Choroid plexus epithelial cell (primary cell): ENCODE measurements around a stretch of chr12.

GRCh38 chr12:75087385-75087866 is 122.2 kb downstream of the KCNC2 start:
- RRBS = no CpG with 5 or more reads among the region's 3 CpGs

DNA sequence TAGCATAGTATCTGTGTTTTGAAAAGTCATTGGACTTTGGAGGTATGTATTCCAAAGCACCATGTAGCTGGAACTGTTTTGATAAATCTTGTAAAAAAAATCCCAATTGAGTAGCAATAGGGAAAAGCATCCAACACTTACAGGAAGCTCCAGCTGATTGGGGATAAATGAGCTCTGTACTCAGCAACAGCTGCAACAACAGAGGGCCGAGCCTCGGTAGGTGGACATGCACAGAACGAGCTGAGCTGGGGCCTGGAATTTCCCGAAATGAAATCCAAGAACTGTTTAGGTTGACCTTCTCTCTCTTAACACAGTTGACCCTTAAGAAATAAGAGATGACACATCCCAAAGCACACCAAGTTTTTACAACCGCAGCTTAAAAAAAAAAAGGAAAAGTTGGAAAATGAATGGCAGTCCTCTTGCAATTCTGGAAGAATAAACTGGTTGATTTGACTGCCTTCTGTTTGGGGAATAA is 194.6 kb upstream of the KRR1 start:
- RRBS = no CpG with 5 or more reads among the region's 5 CpGs

- RRBS = no CpG with 5 or more reads among the region's 3 CpGs
These were observed 268.2 kb upstream of the KRR1 start for GRCh38 chr12:75779642-75780000.

GRCh38 chr12:75982024-75982748 is 102.3 kb downstream of the NAP1L1 start:
- RRBS = no CpG with 5 or more reads among the region's 11 CpGs

GRCh38 chr12:76085575-76085829 is 1.0 kb upstream of the NAP1L1 start:
- RRBS = no CpG with 5 or more reads among the region's 5 CpGs

DNA sequence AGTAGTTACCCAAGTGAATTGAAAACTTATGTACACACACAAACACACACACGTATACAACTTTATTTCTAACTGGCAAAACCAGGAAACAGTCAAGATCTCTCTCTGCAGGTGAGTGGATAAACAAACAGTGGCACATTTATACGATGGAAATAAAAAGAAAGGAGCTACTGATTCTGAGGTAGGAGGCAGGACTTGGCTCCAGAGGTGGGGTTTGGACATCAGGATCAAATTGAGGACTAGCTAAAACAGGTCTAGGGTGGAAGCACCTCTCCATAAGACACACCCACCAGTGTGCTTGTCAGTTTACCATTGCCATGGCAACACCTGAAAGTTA is 7.7 kb upstream of the NAP1L1 start:
- RRBS = no CpG with 5 or more reads among the region's 2 CpGs

- RRBS = no CpG with 5 or more reads among the region's 5 CpGs
These were observed 7.4 kb downstream of the BBS10 start for GRCh38 chr12:76340786-76341213.

GRCh38 chr12:76514113-76514489 is 45.5 kb downstream of the OSBPL8 start:
- RRBS = no CpG with 5 or more reads among the region's 9 CpGs

- RRBS = no CpG with 5 or more reads among the region's 5 CpGs
These were observed 8.0 kb downstream of the OSBPL8 start for GRCh38 chr12:76551404-76552126.

- RRBS = no CpG with 5 or more reads among the region's 1 CpG
These were observed 18.4 kb downstream of the ZDHHC17 start for GRCh38 chr12:76782229-76782797.

GRCh38 chr12:76915895-76916179 is 37.0 kb upstream of the CSRP2 start:
- RRBS = no CpG with 5 or more reads among the region's 4 CpGs

DNA sequence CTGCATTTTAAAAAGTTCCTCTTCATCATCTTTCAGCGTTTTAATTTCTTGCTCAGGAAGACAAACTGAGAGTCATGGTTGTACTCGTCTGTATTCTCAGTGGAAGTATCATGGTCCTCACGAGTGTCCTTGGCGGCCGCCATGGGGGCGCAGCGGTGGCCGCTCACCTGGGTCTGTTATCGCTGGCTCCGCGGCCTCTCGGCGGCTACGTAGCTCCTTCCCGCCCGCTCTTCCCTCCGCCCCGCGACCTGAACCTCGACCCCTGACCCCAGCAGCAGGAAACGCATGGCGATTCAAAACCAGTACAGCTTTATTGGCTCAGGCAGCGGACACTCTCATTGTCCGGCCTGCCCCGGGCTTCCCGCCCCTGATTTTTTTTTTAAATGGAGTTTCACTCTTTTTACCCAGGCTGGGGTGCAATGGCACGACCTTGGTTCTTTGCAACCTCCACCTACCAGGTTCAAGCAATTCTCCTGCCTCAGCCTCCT is 80.8 kb downstream of the E2F7 start:
- RRBS = no CpG with 5 or more reads among the region's 27 CpGs

DNA sequence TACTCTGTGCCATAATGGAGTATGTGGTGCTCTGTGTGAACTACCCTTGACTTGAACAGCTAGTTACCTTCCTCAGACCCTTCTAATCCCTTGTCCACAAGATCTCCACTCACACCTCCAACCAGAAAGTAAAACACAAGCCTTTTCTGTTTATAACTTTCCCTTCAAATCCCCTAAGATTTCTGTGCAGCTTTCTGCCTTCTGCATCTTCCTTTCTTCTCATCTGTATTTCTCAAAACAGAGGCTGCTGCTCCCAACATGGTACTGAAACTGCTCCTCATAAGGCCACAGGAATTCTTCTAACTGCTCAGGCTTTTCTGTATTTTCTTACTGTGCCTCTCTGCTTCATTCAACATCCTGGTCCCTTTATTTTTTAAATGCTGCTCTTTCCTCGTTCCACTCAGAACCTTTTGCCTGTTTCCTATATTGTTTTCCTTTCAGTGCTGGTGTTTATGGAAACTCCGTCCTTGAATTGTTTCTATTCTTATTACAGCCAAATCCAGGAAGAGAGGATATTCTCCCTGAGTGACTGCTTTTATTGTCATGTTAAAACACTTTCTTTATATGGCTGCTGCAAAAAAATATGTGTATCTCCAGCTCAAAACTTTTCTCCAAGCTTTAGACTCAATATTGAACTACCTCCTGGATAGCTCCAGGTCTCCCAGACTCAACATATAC is 172.9 kb upstream of the E2F7 start:
- RRBS = no CpG with 5 or more reads among the region's 2 CpGs

- RRBS = no CpG with 5 or more reads among the region's 11 CpGs
These were observed 206.2 kb downstream of the NAV3 start for GRCh38 chr12:78036826-78037443.

- RRBS = 0% methylated on average over 1 of the region's 33 CpGs
These were observed 1.0 kb upstream of the SYT1 start for GRCh38 chr12:78863421-78864124.

- RRBS = no CpG with 5 or more reads among the region's 2 CpGs
These were observed 55.5 kb downstream of the PAWR start for GRCh38 chr12:79635143-79635791.

GRCh38 chr12:79691640-79691750 is 731 bp upstream of the PAWR start:
- RRBS = no CpG with 5 or more reads among the region's 4 CpGs

DNA sequence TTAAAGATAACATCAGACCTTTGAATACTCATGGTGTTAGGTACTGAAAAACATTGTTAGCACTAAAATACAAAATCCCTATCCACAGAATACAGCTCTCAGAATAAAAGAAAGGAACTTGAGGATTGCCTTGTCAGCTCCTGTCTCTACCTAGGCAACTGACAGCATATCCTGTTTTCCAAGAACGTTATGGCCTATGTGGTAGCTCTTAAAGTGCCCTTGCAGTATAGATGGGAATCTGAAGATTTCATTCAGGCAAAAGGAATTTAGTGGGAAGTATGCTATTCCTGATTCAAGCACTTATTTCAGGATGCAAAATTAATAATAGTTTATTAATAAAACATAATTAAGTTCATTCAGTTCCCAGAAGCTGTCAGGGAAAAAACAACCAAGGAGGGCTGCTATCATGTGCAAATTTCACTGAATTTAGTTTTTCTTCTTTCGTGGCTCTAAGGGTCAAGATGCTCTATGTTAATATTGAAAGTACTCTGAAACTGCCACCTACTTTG is 1.9 kb upstream of the PPP1R12A start:
- RRBS = no CpG with 5 or more reads among the region's 2 CpGs

- RRBS = no CpG with 5 or more reads among the region's 1 CpG
These were observed 1.4 kb downstream of the ACSS3 start for GRCh38 chr12:81079436-81079614.